ENCODE data around the genes CFAP141, IL6R and EFNA3.

GRCh38 chr1:154154753-154155835, 36.8 kb downstream of the TPM3 start:
- RRBS, result 74% methylated on average over 5 of the region's 30 CpGs

GRCh38 chr1:154175962-154176802, 15.7 kb downstream of the TPM3 start:
- RRBS, result no CpG with 5 or more reads among the region's 9 CpGs

GRCh38 chr1:154205851-154206909, at the start of gene CFAP141:
TSS of gene CFAP141 (minus strand) at chr1:154206333.
- RRBS, result no CpG with 5 or more reads among the region's 8 CpGs

GRCh38 chr1:154327128-154327497, 1.8 kb downstream of the ATP8B2 start:
- RRBS, result no CpG with 5 or more reads among the region's 1 CpG

DNA sequence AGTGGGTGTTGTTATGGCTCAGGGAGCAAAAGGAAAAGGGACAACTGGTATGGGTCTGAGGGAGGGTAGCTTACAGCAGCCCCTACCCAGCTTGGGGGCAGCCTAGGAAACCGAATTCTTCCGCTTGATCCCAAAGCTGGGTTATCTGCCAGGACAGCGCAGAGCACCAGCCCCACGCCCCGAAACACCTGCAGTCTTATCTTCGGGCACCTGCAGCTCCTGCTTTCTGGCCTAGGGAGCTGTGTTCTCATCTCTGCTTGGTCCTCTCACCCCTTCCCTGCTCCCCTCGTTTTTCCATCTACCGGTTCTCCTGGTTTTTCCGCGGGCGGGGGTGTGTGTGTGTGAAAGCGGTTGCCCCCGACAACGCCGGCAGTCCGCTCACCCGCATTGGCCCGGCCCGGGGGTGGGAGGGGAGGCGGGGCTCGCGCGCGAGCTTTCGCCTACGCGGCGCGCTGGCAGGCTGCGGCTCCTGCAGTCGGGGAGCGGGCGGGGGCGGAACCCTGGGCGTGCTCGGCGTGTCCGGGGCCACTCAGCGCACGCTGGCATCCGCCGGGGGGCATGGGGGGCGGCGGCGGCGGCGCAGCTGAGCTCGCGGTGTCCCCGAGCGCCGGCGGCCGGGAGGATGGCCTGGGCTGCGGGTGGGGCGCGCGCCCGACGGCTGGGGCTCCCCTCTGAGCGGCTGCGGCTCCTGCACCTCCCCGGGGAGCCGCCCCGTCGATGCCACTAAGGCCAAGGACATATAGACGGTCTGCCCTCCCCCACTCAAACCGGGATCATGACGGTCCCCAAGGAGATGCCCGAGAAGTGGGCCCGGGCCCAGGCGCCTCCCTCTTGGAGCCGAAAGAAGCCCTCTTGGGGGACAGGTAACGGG, 3.1 kb downstream of the ATP8B2 start:
- RRBS, result 3% methylated on average over 32 of the region's 74 CpGs

- RRBS, result no CpG with 5 or more reads among the region's 5 CpGs
Measured at GRCh38 chr1:154331519-154332174, 6.3 kb downstream of the ATP8B2 start.

- RRBS, result no CpG with 5 or more reads among the region's 7 CpGs
Measured at GRCh38 chr1:154334968-154335295, 9.6 kb downstream of the ATP8B2 start.

- RRBS, result no CpG with 5 or more reads among the region's 12 CpGs
Measured at GRCh38 chr1:154337106-154338343, 12.2 kb downstream of the ATP8B2 start.

DNA sequence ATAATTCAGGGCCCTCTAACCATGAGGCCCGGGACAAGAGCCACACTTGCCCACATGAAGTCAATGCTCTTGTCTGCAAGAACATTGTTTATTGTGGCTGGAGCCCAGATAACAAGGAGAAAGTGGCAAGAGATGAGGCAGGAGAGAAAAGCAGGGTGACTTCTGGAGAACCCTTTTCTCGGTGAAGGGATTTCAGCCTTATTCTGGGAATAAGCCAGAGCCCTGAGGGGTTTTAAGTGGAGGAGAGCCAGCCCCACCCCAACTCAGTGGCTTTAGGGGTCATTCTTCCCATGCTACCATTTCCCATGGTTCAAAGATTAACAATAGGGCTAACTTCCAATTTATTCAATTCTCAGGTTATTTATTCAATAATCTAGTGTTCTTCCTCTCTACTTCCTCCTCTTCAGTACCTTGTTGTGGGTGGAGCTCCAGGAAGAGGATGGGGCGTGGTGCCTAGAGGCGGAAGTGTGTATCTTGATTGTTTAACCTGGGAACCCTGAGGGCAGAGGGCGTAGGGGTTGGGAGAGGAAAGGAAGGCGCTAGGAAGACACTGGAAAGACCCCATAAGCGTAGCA, 19.8 kb upstream of the IL6R start:
- RRBS, result no CpG with 5 or more reads among the region's 7 CpGs

DNA sequence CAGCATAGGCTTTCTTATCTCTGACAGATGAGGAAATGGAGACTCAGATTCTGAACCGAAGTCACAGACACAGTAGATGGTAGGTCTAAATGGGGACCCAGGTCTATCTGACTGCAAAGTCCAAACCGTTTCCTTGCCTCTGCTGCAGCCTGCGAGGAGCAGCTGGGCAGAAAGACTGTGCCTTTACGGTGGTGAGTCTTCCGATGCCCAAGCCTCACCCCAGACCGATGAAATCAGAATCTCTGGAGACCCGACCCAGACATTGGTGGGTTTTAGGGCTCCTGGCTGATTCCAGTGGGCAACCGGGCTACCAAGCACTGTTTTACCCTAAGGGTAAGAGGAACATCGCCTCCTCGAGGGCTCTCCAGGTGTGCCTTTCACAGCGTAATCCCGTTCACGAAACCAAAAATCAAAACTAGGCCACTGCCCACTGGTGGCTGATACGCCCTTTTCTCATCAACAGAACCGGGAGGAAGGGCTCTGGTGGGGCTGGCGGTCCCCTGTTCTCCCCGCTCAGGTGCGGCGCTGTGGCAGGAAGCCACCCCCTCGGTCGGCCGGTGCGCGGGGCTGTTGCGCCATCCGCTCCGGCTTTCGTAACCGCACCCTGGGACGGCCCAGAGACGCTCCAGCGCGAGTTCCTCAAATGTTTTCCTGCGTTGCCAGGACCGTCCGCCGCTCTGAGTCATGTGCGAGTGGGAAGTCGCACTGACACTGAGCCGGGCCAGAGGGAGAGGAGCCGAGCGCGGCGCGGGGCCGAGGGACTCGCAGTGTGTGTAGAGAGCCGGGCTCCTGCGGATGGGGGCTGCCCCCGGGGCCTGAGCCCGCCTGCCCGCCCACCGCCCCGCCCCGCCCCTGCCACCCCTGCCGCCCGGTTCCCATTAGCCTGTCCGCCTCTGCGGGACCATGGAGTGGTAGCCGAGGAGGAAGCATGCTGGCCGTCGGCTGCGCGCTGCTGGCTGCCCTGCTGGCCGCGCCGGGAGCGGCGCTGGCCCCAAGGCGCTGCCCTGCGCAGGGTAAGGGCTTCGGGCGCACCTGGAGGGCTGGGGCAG, at the start of gene IL6R:
IL6R (plus strand) TSS at position 642 of the 1,049 bp plus-strand sequence.
- RRBS, result 2% methylated on average over 30 of the region's 73 CpGs

DNA sequence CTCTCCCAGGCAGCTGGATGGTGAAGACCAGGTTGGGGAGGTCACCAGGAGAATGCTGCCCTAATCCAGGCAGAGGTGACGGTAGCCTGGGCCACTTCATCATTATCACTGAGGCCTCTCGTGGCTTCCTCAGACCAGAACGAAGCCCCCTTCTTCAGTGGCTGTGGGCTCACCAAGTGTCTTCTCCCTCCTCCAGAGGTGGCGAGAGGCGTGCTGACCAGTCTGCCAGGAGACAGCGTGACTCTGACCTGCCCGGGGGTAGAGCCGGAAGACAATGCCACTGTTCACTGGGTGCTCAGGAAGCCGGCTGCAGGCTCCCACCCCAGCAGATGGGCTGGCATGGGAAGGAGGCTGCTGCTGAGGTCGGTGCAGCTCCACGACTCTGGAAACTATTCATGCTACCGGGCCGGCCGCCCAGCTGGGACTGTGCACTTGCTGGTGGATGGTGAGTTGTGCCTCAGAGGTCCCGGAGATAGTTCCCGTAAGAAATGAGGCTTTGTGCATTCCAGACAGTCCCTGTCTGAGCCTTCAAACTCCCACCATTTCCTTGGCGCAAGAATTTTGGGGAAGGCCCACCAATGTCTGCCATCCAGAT, 24.0 kb downstream of the IL6R start:
- RRBS, result 81% methylated on average over 4 of the region's 17 CpGs

GRCh38 chr1:154626861-154627818, 19.2 kb upstream of the ADAR start:
- RRBS, result 2% methylated on average over 24 of the region's 57 CpGs

DNA sequence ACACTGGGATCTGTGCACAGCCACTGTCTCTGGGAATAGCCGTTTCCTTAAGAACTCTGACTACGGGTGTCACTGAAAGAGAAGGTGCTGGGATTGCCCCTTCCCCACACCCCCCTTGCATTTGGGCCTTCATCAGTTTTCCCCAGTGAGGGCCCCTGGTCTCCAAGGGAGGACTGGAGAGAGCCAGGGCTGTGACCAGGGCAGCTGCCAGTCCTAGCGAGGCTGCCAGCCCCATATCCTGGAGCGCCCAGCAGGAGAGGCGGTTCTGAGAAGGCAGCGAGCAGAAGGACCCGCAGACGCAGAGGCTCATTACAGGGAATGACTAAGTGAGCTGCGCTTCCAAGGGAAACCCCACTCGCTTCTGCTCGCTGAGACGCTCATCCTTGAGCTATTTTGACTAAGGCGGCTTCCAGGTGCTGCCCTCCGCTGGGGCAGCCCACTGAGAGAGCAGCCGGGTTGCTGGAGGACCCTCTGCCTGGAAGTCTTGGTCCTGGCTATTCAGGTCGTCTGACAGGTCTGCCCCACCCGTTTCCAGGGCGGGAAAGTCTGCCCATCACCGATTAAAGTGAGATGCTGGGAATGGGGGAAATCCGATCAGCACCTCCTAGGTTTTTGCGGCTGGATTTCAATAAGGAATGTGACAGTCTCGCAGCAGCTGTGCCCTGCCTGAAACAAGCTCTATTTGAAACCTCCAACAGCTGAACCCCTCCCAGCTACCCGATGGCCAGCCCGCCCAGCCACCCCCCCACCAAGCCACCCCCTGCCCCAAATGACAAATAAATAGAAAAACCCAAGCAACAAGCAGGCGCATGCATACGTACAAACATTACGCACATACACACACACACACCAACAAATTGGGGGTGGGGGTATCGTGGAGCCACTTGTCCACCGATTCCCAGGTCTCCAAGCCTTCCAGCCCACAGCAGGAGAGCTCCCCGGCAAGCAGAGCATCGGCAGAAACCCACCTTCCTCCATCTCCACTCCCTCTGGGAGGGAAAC, 2.8 kb downstream of the KCNN3 start:
- RRBS, result no CpG with 5 or more reads among the region's 31 CpGs

DNA sequence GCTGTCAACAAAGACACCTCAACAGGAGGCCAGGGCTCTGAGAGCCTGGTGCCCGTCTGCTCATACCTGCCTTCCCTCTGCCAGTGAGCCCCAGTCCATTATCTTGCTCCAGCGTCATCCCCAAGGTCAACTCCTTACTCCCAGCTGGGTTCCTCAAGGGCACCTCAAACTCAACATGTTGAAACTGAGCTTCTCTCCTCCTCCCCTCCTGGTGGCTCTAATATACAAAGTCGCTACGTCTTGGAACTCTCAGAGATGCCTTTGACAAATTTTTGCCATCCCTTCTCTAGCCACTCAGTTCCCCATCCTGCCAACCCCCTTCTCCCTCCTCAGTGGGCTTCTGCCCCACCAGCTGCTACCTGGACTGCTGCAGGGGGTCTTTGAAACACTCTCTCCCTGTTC, 3.2 kb downstream of the PBXIP1 start:
- RRBS, result no CpG with 5 or more reads among the region's 4 CpGs

- RRBS, result no CpG with 5 or more reads among the region's 3 CpGs
Measured at GRCh38 chr1:155017903-155018164, 15.2 kb downstream of the ZBTB7B start.

- RRBS, result no CpG with 5 or more reads among the region's 10 CpGs
Measured at GRCh38 chr1:155057898-155058536, 5.5 kb upstream of the EFNA4 start.

- RRBS, result 22% methylated on average over 17 of the region's 73 CpGs
Measured at GRCh38 chr1:155062273-155063417, 895 bp upstream of the EFNA4 start.

- RRBS, result 2% methylated on average over 16 of the region's 45 CpGs
Measured at GRCh38 chr1:155078597-155079014, at the start of gene EFNA3. TSS of gene EFNA3 (plus strand) at chr1:155078837.

- RRBS, result no CpG with 5 or more reads among the region's 6 CpGs
Measured at GRCh38 chr1:155092186-155092490, 13.5 kb downstream of the EFNA3 start.

All from AG04449 (cell line).